Measurements from ENCODE around the gene SALL3.

DNA sequence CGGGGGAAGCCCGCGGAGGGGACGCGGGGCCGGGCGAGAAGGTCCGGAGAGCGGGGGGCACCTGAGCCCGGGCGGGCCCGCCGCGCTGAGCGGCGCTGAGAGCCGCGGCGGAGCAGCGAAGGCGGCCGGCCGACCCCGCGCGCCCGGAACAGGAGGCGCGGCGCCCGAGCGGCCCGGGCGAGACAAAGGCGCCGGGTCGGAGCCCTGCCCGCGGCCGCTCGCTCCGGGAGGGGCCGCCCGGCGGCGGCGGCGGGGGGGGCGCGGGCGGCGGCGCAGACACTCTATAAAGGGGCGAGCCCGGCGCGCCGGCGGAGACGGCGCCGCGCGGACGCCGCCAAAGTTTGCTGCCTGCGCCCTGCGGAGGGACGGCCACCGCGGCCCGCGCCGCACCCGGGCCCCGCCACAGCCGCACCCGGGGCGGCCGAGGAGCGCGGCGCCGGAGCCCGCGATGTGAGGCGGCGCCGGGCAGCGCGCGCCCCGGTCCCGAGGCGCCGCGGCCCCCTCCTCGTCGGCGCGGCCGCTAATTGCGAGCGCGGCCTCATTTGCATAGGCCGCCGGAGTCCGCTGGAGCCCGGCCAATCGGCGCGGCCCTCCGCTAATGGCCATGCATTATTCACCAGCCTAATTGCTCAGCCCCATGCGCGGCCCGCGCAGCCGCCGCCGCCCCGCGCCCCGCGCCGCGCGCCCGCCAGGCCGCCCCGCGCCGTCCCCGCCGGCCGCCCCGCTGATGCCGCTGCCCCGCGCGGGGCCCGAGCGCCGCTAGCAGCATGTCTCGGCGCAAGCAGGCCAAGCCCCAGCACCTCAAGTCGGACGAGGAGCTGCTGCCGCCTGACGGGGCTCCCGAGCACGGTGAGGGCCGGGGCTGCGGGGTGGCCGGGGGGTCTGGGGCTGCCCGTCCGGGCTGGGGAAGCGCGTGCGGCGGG, at the start of gene SALL3:
TSS of gene SALL3 (plus strand) at position 311 of the 923 bp plus-strand sequence.
- RAMPAGE, long total RNA: no peak
- RRBS, 2 experiments: 12 to 54% methylated on average over 60 of the region's 160 CpGs
CAGE:
- cytosol, long polyA minus RNA: no peak
- cytosol, long polyA plus RNA: no peak
- long polyA plus RNA: no peak
- nucleolus, long total RNA: no peak
- nucleus, long polyA plus RNA: no peak
- nucleus, long total RNA: no peak

DNA sequence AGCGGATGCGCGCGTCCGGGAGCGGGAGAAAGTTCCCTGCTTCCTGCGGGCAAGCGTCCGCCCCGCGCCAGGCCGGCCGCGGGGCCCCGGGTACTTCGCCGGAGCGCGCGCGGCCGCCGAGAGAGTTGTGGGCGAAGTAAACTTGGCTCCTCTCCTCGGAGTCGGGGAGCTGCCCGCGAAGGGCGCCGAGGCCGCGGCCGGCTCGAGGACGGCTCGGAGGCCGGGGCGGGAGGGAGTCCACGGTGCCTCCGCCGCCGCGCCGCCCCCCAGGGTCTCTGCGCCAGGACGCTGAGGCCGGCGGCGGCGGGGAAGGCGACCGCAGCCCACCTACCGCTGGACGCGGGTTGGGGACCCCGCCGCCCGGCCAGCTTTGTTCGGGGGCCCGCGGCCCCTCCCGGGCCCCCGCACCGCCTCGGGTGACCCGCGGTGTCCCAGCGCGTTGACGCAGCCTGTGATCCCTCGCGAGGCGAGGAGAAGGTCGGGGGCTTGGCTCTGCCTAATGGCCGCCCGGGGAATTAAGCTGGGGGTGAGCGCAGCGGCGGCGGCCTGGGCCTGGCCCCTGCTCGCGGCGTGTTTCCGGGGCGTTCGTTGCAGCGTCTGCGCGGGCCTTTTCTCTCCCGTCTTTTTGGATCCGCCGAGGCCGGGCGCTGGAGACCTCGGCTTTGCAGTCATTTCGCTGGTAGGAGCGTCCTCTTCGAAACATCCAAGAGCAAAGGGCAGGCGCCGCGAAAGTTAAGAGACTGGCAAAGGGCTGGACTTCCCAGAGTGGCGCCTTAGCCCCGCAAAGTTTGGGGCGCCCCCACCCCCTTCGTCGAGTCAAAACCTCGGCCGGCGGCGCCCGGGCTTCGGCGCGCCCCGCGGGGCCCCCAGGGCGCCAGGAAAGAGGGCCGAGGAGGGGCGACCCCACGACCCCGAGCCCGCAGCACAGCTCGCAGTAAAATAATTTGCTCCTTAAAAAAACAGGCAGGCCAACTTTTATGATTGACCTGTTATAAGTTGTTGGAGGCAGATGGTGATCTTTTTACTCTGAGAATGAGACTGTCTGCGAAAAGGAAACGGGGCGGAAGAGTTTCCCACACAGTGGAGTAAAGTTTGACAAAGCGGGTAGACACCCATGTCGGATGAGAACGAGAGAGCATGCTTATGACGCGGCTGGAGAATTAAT, 1.2 kb downstream of the SALL3 start:
- RAMPAGE, long total RNA: no peak
- RRBS, 2 experiments: 19 to 87% methylated on average over 50 to 56 of the region's 131 CpGs
CAGE:
- cytosol, long polyA minus RNA: no peak
- cytosol, long polyA plus RNA: no peak
- long polyA plus RNA: no peak
- nucleolus, long total RNA: no peak
- nucleus, long polyA plus RNA: no peak
- nucleus, long total RNA: no peak

DNA sequence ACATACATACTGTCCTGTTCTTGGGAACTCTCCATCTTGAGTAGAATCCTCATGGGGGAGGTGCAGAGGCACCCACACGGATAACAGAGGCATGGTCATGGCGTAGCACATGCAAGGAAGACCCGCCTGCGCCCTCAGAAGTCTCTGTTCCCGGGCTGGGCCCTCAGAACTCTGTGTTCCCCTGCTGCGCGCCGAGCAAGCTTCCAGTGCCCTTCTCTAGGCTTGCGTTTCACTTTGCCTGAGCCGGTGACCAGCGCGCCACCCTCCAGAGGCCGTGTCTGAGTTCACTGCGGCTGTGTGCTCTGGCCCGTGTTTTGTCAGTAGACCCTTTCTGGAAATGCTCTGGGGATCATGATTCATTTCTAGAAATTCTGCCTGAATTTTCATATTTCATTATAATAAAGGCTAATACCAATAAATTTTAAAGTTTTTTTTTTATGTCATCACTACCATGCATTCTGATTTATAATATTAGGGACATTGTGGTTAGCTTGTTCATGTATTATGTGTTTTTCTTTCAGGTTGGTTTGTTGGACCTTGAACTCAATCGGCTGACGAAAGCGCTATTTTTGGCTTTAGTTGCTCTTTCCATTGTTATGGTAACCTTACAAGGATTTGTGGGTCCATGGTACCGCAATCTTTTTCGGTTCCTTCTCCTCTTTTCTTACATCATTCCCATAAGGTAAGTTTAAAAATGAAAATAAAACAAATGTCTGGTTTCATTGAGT, 142.7 kb upstream of the NFATC1 start:
- RAMPAGE, long total RNA: no peak
- RRBS, 2 experiments: 73 to 96% methylated on average over 3 of the region's 20 CpGs
CAGE:
- cytosol, long polyA minus RNA: no peak
- cytosol, long polyA plus RNA: no peak
- long polyA plus RNA: no peak
- nucleolus, long total RNA: no peak
- nucleus, long polyA plus RNA: no peak
- nucleus, long total RNA: no peak

DNA sequence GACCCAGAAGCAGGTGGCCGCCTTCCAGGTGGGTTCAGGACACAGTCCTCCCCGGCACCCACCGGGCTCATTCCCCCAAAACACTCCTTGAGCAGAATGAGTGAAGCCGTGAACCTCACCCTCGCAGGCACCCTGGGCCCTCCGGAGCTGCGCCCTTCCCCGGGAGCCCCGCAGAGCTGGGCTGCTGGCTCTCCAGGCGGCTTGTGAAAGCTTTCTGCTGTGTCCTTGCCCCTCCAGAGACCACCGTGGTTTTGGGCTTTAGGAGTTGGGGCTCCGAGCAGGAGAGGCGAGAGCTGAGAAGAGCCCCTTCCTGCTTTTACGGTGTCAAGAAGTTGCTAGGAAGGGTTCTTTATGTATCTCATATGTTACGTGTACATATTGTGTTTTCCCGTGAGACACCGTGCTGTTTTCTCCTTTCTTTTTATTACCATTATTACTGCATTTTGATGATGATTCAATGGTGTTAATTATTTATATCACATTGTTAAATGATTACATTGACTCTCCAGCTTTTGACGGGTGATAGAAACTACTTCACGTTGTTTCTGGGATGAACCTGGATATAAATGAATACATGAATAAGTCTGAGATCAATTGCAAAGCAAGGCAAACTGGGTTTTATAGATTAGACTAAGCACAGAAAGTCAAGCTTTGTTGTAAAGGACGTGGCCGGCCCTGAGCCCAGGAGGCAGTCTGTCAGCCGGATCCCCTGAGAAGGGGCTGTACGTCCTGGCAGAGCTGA, 6.8 kb downstream of the NFATC1 start:
- RAMPAGE, long total RNA: no peak
- RRBS, 2 experiments: 75 to 99% methylated on average over 4 to 5 of the region's 23 CpGs
CAGE:
- cytosol, long polyA minus RNA: no peak
- cytosol, long polyA plus RNA: no peak
- long polyA plus RNA: no peak
- nucleolus, long total RNA: no peak
- nucleus, long polyA plus RNA: no peak
- nucleus, long total RNA: no peak

DNA sequence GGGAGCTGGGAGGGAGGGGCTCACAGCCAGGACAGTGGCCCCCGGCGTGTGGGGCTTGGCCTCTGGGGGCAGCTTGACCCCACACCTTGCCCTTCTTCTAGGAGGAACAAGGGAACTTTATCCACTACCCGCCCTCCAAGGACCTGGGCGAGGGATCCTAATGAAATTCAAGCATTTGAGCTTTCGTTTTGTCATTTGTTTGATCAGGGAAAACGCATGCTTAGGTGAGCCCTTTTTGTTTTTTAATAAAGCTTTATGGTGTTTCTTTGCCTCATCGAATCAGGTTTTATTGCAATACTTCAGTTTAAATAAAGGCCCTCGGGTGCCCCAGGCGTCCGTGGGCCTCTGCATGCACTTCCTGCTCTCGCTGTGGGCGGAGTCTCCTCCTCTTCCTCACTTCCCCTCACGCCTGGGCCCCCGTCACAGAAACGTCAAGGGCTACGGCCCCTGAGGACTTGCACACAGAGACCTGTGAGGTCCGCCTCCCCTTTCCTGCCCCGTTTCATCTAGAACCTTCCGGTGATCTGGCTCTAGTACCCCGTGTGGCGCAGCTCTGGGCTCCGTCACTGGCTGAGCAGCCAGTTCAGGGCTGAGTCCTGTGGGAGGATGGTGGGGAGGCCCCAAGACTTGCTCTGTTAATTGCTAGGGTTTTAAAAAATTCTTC, 9.9 kb downstream of the NFATC1 start:
- RAMPAGE, long total RNA: no peak
- RRBS, 2 experiments: no CpG with 5 or more reads among the region's 22 CpGs
CAGE:
- cytosol, long polyA minus RNA: no peak
- cytosol, long polyA plus RNA: no peak
- long polyA plus RNA: no peak
- nucleolus, long total RNA: no peak
- nucleus, long polyA plus RNA: no peak
- nucleus, long total RNA: no peak

DNA sequence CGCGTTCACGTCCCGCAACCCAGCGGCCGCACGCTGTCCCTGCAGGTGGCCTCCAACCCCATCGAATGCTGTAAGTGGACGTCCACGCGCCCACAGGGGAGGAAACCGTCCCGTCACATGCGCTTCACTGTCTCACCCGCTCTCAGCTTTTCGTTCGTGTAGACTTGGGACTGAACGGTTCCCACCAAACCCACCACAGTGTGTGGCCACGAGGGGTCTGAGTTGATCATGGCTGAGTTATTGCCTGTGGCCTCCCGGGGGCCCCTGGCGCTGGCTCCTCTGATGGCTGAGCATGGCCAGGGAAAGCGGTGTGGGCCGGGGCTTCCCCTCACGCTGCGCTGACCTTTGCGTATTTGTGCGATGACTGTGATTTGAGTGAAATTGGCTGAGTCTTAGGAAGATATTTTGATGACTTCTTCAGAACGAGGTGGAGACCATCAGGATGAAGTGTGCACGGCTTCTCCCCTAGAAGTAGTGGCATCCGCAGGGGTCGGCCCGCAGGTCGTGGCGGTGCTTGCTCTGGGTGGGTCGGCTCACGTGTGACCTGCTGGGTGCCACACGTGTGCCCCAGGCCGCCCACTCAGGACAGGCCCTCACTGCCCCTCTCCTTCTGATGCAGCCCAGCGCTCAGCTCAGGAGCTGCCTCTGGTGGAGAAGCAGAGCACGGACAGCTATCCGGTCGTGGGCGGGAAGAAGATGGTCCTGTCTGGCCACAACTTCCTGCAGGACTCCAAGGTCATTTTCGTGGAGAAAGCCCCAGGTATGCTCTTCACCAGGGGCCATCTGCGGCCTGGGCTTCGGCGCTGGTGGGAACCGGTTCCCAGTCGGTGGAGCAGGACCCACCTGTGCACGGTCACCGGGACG, 55.6 kb downstream of the NFATC1 start:
- RAMPAGE, long total RNA: start-site peak on the plus strand centred at position 427 of the sequence, 38 bp wide, 10 and 11 reads in 2 replicates
- RRBS, 2 experiments: 88 to 98% methylated on average over 6 to 9 of the region's 52 CpGs
CAGE:
- cytosol, long polyA minus RNA: no peak
- cytosol, long polyA plus RNA: no peak
- long polyA plus RNA: no peak
- nucleolus, long total RNA: no peak
- nucleus, long polyA plus RNA: no peak
- nucleus, long total RNA: no peak

GRCh38 chr18:79506143-79507428, 110.9 kb downstream of the NFATC1 start:
- RAMPAGE, long total RNA: no peak
- RRBS, 2 experiments: 22 to 36% methylated on average over 7 to 8 of the region's 43 CpGs
CAGE:
- cytosol, long polyA minus RNA: no peak
- cytosol, long polyA plus RNA: no peak
- long polyA plus RNA: no peak
- nucleolus, long total RNA: no peak
- nucleus, long polyA plus RNA: no peak
- nucleus, long total RNA: no peak

GRCh38 chr18:79526917-79527854, 131.5 kb downstream of the NFATC1 start:
- RAMPAGE, long total RNA: no peak
- RRBS, 2 experiments: no CpG with 5 or more reads among the region's 34 CpGs
CAGE:
- cytosol, long polyA minus RNA: no peak
- cytosol, long polyA plus RNA: no peak
- long polyA plus RNA: no peak
- nucleolus, long total RNA: no peak
- nucleus, long polyA plus RNA: no peak
- nucleus, long total RNA: no peak

DNA sequence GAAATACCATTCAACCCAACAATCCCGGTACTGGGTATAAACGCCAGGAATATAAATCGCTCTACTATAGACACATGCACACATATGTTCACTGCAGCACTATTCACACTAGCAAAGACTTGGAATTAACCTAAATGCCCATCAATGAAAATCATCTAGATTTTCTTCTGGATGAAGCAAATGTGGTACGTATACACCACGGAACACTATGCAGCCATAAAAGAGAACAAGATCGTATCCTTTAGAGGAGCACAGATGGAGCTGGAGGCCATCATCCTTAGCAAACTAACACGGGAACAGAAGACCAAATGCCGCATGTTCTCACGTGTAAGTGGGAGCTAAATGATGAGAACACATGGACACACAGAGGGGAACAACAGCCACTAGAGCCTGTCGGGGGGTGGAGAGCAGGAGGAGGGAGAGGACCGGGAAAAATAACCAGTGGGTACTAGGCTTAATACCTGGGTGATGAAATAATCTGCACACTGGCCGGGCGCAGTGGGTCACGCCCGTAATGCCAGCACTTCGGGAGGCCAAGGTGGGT, 11.5 kb downstream of the SLC66A2 start:
- RAMPAGE, long total RNA: no peak
- RRBS, 2 experiments: 100% methylated on average over 1 of the region's 16 CpGs
CAGE:
- cytosol, long polyA minus RNA: no peak
- cytosol, long polyA plus RNA: no peak
- long polyA plus RNA: no peak
- nucleolus, long total RNA: no peak
- nucleus, long polyA plus RNA: no peak
- nucleus, long total RNA: no peak

All from GM12878 (cell line).